HCT116 (cell line): ENCODE data around the genes KLHL15, PCYT1B and TASL.

DNA sequence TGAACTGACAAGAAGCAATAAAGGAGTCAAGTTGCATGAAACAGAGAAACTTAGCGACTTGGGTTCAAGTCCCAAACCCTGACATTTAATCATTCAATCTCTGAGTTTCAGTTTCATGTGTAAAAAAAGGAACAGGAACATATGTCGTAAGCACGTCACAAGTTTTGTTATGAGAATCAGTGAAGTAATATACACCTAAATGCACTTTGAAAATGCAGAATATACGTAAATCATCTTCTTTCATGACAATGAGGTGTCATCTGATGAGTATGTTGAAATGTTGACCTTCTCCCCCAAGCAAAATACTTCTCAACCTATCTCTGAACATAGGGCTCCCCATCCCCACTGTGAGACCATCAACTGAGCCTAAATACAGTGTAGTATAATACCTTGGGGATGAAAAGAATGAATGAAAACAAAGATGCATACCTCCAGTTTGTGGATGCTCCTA lies 10.3 kb downstream of the ACOT9 start:
- RRBS, result no CpG with 5 or more reads among the region's 4 CpGs

- RRBS, result no CpG with 5 or more reads among the region's 4 CpGs
Observed at GRCh38 chrX:23844273-23844700, 61.3 kb downstream of the SAT1 start.

DNA sequence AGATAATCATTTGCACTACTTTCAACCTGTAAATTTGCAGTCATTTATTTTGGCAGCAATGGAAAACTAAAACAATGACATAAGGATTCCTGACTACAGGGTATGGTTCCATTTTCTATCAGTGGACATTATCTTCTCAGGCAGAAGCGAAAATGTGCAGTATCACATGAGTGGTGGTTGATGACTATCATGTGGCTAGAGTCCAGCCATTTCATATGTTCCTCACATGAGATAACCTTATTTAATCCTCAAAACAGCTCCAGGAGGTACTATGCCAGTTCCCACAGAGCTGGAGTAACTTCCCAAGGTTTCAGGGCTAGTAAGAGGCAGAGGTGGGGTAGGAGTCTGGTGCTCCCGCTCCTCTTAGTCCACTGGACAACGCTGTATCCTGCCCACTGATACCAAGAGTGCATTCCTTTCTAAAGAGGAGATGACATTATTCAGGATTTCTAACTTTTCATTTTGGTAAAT lies 61.8 kb downstream of the SAT1 start:
- RRBS, result no CpG with 5 or more reads among the region's 3 CpGs

DNA sequence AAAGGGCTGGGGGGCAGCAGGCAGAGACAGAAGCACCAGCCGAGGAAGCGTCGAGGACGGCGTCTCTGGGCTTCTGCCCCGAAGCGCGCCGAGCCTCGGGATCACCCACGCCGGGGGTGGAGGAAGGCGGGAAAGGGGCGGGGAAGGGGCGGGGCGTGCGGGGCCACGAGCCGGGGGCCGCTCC lies 1.9 kb downstream of the KLHL15 start:
- RRBS, result 2% methylated on average over 8 of the region's 20 CpGs

DNA sequence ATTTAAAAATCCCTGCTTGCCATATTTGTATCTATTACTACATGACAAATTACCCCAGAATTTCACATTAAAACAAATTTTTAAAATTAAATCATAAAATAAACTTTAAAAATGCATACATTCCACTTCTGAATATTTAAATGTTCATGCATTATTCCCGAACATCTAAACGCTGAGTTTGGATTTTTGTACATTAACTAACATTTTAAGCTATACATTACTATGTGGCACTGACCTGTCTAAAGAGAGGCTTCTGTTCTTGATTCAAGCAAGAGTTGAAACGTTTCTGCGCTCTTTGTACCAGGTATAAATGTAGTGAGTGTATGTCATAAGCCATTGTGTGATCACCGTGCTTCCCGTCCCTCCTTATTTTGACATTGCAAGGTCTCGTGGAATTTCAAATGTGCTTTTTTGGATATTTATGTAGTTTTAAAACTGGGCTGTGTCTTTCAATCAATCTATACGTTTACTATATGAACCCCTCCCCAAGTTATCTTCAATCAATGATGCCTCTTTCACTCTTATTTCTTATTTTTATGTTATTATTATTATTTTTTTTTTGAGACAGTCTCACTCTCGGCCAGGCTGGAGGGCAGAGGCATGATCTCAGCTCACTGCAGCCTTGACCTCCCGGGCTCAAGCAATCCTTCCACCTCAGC lies at the start of gene KLHL15:
Gene KLHL15 (minus strand): TSS at position 282 of the 659 bp plus-strand sequence.
- RRBS, result no CpG with 5 or more reads among the region's 10 CpGs

GRCh38 chrX:24150828-24152062 lies 1.7 kb downstream of the ZFX start:
- RRBS, result no CpG with 5 or more reads among the region's 27 CpGs

GRCh38 chrX:24214783-24215437 lies 65.4 kb downstream of the ZFX start:
- RRBS, result no CpG with 5 or more reads among the region's 7 CpGs

DNA sequence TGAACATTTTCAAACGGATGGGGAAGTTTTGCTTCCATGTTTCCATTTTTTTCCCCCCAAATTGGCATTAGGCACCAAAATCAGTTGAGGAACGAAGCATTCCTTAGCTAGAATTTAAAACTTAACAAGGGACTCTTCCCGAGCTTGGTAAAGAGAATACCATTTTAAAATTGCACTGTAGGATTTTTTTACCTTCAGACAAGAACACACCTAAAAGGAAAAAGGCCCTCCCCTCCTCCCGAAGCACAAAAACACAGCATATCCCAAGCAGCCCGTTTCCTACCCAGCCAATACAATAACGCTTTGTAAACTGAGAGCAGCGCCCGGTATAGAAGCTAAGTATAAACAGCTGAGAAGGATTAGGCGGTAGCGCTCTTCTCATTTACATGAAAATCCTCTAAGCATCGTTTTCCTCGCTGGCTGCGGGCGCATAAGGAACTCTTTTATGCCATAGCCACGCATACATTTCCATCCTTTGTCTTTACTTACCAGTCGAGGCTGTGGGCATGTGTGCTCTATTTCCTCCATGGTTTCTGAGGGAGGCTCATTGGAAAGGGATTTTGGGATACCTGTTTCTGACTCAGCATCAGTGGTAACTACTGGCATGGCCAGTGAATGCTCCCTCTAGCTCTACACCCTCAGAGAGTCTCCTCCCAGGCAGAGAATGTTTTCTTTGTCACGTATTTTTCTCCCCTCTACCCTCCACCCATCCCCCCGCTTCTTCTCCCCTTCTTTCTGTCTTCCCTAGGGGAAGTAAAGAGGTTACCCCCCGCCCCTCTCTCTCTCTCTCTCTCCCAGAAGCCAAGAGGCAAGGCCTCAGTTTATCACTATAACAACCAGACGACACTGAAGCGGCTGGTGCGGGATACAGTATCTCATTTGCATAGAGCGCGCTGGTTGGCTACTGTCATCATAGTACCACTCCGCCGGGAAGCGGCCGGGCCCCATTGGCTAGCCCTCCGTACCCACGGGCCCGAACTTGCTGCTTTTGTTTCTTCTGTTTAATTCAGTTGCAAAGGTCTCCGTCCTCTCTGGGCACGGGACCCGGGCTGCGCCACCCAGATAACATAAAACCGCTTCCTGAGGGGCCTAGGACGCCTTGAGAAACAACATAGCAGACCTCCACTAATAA lies at the start of gene PCYT1B:
Gene PCYT1B (minus strand): TSS at position 848 of the 1,132 bp plus-strand sequence.
- RRBS, result no CpG with 5 or more reads among the region's 37 CpGs

DNA sequence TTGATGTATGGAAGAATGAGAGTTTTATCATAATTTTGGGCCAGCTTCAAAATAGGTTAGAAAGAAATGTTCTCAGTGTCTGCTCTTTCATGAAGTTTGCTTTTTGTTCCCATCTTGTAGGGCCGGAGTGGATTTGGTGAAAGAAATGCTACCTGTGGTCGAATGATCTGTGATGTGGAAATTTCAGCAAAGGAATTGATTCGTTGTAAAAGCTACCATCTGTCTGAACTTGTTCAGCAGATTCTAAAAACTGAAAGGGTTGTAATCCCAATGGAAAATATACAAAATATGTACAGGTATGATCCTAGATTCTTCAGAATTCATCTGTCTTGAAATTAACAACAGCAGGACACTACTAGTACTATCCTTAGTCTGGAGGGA lies 45.5 kb downstream of the POLA1 start:
- RRBS, result no CpG with 5 or more reads among the region's 3 CpGs

DNA sequence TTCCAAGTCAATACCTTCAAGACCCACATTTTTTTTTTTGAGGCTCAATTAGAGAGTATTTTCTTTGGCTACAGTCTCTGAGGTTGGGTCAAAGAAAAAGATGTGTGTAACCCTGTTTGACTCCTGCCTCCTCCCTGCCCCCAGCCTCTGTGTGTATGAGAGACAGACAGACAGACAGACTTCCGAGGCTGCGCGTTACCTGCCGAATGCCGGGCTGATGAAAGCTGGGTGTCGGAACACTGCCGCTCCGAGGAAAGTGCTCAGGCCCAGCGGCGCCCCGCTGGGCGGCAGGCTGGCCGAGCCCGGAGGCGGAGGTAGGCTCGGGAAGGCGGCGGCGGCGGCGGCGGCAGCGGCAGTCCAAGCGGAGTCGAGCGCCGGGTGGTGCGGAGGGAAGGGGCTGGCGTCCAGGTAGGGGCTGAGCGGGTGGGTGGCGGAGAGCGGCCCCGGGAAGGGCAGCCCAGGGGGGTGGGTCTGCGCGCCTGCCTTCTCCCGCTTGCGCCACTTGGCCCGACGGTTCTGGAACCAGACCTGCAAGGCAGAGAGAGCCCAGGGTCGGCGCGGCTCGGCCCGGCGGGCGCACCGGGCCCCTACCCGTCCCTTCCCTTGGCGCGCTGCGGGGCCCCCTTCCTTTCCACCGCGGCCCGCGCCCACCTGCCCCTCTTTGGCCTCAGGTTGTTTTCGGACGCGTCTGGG lies 8.7 kb downstream of the ARX start:
- RRBS, result 98% methylated on average over 22 of the region's 58 CpGs

GRCh38 chrX:28591599-28591835 lies 4.3 kb downstream of the IL1RAPL1 start:
- RRBS, result no CpG with 5 or more reads among the region's 7 CpGs

GRCh38 chrX:30577441-30578178 lies at the start of gene TASL:
Gene TASL, minus strand, starts transcription at chrX:30577766.
- RRBS, result no CpG with 5 or more reads among the region's 10 CpGs

GRCh38 chrX:30643017-30643936 lies 9.9 kb upstream of the GK start:
- RRBS, result no CpG with 5 or more reads among the region's 3 CpGs

GRCh38 chrX:30654960-30655515 lies 1.8 kb downstream of the GK start:
- RRBS, result no CpG with 5 or more reads among the region's 2 CpGs

DNA sequence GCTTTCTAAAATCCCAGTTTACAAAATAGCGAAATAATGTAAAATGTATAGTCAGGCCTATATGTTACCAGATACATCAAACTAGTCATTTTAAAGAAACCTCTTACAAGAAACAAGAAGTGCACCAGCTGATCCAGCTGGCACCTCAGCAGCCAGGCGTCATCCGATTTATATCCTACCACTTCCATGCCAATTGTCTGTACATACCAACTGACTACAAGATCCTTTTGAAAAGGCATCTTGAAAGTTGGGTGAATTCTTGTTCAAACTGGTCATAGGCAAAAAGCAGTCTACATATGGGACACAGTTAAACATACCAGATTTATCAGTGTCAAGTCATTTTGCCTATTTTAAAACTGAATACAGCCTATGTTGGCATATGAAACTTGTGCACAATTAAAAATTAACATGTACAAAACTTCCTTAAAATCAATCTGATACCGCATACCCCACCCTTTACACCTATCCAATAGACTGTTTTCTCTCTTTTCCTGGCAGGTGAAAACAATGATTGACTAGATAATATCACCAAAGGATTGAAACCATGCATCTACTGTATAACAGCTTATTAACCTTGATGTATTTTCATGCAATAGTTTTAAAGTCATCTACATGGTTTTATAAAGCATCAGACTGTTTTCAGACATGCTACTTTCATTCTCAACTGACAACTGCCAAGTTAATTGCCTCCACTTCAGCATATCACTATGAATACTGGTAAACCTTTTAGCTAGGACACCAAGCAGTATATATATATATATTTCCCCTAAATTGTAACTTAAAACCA lies 60.2 kb downstream of the TAB3 start:
- RRBS, result no CpG with 5 or more reads among the region's 4 CpGs

GRCh38 chrX:31929244-31929897 lies 857.5 kb upstream of the FTHL17 start:
- RRBS, result no CpG with 5 or more reads among the region's 10 CpGs

DNA sequence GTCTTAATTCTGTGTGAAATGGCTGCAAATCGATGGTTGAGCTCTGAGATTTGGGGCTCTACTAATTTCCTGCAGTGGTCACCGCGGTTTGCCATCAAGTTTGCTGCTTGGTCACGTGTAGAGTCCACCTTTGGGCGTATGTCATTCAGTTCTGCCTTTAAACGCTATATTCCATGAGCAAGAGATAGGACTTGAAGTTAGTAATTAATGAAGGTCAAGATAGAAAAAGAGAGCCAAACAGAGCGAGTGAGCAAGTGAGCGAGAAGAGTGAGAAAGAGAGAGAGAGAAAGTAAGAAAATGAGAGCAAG lies 848.6 kb downstream of the DMD start:
- RRBS, result no CpG with 5 or more reads among the region's 8 CpGs

GRCh38 chrX:33183239-33183714 lies 28.1 kb downstream of the DMD start:
- RRBS, result no CpG with 5 or more reads among the region's 5 CpGs

DNA sequence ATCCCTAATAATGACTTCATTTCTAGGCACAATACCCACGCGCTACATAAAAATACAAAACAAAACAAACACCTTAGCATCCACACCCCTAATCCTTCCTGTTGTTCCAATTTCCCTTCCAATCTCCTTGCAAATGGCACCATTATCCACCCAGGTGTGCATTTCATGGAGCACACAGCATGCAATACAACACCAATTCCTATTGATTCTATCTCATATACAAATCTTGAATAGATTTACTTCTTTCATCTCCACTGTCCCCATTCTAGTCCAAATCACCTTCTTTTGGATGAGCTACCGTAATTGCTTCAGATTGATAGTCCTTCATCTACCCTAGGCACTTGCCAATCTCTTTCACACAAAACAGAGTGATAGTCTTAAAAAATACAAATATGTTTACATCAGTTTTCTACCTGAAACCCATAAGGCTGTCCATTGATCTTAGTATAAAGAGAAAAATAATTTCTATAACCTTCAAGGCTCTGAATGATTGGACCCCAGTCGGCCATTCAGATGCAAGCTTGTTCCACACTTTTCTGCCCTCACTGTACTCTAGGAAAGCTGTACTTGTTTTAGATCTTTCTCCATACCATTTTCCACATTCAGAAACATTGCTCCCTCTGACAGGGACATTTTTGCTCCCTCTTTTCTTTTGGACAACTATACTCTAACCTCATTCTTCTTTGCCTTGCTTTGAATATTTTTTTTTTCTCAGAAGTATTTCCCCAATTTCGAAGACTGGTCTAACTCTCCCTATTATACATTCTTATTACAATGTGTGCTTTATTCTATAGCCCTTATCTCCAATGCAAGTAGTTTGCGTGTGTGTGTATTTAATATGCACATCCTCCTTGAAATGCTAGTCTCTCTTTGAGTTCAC lies 7.3 kb downstream of the DMD start:
- RRBS, result no CpG with 5 or more reads among the region's 6 CpGs

GRCh38 chrX:36963937-36964256 lies 44.3 kb upstream of the FAM47C start:
- RRBS, result no CpG with 5 or more reads among the region's 30 CpGs